Skeletal muscle satellite cell (primary cell): ENCODE results near the gene TRAT1.

DNA sequence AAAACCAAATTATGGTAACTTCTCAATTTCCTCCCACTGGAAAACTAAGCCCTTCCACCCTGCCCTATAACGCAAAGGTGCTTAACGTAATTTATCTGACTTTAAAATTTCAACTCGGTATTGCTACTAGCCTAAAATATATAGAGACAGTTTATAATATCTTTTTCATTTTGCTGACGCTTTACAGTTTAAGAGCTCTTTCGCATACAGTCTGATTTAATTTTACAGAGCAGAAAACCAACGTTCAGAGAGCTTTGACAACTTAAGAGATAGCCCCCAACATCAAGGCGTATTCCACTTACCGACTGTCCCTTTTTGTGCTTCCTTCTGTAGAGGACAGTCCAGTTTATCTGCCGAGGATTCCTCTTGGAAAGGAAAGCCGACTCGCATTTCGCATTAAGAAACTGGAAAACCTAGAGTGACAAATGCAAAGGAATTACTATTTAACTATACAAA is 974 bp downstream of the RPL24 start:
- CAGE, long polyA plus RNA: no peak

DNA sequence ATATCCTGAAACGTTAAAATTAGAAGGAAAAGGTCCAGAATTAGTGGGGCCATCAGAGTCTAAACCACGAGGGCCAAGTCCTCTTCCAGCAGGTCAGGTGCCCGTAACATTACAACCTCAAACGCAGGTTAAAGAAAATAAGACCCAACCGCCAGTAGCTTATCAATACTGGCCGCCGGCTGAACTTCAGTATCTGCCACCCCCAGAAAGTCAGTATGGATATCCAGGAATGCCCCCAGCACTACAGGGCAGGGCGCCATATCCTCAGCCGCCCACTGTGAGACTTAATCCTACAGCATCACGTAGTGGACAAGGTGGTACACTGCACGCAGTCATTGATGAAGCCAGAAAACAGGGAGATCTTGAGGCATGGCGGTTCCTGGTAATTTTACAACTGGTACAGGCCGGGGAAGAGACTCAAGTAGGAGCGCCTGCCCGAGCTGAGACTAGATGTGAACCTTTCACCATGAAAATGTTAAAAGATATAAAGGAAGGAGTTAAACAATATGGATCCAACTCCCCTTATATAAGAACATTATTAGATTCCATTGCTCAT is 7.0 kb upstream of the RPL24 start:
- CAGE, long polyA plus RNA: no peak

- CAGE, long polyA plus RNA: no peak
Observed at GRCh38 chr3:101828990-101829790, 20.1 kb upstream of the NFKBIZ start.

DNA sequence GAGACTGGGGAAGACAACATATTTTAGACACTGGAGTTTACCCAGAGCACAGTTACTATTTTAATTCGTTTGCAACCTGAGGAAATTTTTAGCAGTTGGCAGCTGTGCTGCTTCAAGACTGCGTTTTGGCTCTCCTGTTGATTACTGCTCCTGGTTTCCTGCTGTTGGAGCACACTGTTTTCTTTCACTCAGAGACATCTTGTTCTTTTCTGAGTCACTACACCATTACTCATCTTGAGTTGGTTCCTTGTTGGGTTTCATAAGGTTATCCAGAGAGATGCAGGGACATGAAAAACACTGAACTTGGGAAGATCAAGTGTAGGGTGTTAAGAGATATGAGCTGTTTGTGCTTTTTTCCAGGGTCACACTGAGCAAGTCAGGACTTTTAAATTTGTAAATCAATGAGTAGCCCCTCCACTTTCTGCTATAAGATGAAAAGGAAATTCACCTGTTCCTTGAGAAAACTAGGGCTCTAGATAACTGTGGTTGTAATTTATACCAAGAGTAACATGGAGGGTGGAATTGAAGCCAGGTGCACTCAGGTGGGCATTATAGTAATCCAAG is 281.0 kb downstream of the NFKBIZ start:
- CAGE, long polyA plus RNA: no peak

- CAGE, long polyA plus RNA: no peak
Observed at GRCh38 chr3:104850372-104850663, 516.4 kb upstream of the ALCAM start.

DNA sequence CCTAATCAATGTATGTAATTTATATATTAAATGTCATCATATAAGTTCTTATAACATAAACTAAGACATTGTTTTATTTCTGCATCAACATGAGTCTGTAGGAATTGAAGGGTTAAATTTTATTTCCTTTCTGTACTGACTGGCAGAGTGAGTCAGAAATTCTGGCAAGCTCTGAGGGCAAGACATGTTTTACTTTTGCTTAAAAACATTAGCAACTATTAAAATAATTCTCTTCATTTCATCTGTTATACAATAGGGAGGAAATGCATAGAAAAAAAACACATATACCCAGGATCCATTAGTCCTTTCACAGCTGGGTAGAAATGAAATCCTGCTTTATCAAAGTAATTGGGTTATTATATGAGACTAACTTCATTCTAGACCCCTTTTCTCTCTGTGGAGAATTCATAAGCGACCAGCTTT is 171.4 kb upstream of the ALCAM start:
- CAGE, long polyA plus RNA: no peak

- CAGE, long polyA plus RNA: no peak
Observed at GRCh38 chr3:105365253-105365623, 1.5 kb upstream of the ALCAM start.

DNA sequence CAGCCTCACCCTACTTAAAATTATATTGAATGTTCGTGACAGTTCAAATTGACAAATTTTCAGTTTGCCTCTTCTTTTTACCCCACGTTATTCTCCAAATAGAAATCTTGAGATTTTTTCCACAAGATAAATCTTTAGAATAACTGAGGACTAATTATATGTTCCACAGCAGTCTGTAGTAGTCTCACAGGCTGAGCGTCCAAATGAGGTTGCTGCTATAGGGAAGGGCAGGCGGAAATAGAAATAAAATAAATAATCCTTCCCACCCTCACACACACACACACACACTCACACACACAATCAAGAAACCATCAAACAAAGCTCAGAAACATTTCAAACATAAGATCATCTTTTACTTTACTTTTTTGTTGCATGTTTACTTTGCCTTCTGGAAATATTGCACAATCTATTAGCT is 20.3 kb downstream of the ALCAM start:
- CAGE, long polyA plus RNA: no peak

DNA sequence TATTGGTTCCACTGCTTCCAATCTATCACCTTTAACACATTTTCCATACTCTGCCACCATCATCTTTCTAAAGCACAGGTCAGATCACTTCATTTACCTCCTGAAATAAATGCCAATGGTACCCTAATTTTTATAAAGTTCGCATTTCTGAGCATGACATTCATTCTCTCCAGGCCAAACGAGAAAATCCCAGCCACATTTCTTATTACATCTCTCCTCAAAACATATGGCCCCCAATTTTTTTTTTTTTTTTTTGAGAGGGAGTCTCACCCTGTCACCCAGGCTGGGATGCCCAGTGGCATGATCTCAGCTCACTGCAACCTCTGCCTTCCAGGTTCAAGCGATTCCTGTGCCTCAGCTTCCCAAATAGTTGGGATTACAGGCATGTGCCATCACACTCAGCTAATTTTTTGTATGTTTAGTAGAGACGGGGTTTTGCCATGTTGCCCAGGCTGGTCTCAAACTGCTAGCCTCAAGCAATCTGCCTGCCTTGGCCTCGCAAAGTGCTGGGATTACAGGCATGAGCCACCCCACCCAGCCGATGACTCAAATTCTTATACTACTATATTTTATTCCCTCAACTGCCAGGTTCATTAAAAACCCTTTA is 63.6 kb downstream of the CBLB start:
- CAGE, long polyA plus RNA: no peak

DNA sequence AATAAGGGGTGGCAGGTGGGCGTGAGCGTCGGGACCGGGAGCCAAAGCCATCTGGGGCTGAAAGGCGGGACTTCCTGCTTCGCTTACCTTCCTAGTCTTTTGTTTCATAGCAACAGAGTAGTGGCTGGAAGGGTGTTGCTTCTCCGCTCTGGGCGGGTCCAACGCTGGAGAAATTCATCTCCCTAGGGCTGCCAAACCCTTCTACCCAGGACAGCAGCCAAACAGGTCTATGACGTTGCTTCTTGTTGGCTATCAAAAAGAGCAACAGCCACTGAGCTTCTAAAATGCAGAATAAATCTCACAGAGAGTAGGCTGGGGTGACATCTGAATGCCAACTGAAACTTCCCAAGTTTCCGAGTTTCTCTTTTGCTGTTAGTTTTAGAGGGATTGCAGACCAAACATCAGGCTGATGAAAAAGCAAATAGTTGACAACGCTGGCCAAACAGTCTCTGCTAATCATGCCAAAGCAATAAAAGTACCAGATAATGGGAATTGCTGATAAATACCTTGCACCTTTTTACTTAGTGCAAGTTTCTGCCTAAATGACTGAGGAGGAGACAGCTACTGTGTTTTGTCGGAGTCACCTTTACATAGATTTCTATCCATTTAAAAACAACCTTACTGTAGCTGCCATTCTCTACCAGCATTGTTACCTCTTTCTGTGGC is 659 bp upstream of the CBLB start:
- CAGE, long polyA plus RNA: no peak

- CAGE, long polyA plus RNA: start-site peak on the minus strand at chr3:107240554-107240668, 19 and 32 reads in 2 replicates; start-site peak on the plus strand at chr3:107240692-107240724, 90 and 76 reads in 2 replicates
Observed at GRCh38 chr3:107240301-107241196, 136.7 kb upstream of the CCDC54 start.

DNA sequence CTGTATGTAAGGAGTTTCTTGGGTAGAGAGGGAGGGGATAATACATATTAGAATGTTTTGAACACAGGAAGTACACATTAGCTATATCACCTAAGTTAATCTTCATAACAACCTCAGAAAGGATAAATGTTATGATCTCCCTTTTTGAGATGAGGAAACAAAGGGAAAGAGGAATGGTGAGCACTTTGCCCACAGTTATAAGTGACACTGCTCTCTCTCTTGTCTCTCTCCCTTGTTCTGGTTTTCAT is 2.2 kb upstream of the CD47 start:
- CAGE, long polyA plus RNA: no peak

- CAGE, long polyA plus RNA: no peak
Observed at GRCh38 chr3:108478506-108478705, 32.0 kb downstream of the MYH15 start.

DNA sequence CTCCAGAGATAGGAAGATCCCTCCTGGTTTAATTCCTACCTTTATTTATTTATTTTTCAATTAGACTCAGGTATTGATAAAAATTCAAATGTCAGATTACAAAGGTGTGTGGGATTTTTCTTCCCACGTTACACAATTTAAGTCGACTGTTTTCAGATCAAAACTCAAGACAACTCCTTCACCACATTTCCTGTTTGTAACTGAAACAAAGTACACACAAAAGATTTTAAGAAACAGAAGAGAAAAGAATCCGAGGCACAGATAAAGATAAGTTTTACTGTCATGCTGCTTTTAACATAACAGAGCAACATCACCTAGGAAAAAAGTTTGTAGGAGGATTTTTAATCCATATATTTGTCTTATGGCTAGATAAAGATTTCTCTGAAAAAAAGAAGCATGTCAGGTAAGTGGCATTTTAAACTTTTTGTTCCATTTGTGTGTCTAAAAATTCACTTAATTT is at the start of gene TRAT1:
Gene TRAT1 (plus strand): TSS at position 255 of the 460 bp plus-strand sequence.
- CAGE, long polyA plus RNA: no peak

GRCh38 chr3:109339911-109340389 is 2.6 kb upstream of the DPPA4 start:
- CAGE, long polyA plus RNA: no peak

DNA sequence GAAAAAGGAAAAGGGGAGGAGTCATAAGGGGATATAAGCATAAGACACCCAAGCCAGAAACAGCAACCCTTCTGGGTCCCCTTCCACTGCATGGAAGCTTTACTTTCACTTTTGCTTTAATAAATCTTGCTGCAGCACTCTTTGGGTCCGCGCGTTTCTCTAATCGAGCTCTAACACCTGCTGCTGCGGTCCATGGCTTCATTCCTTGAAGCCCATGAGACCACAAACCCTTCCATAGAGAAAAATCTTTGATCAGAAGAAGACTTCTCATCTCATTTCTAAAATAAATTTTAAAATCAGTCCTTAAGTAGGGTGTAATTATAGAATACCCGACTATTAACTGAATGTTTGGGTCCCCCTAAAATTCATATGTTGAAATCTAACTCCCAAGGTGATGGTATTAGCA is 444.7 kb upstream of the NECTIN3 start:
- CAGE, long polyA plus RNA: no peak

GRCh38 chr3:111074033-111075038 is 2.7 kb downstream of the NECTIN3 start:
- CAGE, long polyA plus RNA: no peak

- CAGE, long polyA plus RNA: no peak
Observed at GRCh38 chr3:111083536-111084700, 12.3 kb downstream of the NECTIN3 start.

DNA sequence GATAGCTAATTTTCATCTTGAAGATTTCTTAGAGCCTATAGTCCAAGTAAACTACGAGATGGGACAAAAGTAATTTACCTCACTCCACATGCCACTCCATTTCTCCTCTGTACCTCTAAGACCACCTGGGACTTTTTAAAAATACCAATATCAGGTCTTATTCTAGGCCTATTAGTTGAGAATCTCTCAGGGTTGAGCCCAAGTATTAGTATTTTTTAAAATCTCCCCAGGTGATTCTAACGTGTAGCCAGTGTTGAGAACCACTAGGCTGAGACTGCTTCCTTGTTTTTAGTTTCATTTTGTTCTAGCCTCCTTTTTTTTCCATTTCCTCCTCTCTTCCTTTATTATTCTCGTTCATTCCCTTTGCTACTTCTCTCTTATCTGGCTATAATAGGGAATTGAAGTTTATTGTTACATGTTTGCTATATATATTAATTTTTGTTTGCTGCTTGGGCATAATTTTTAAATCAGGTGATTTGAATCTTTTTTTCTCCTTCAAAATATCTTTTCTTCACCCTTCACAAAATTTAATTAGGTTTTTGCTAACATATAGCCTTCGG is 217.8 kb upstream of the CD96 start:
- CAGE, long polyA plus RNA: no peak

DNA sequence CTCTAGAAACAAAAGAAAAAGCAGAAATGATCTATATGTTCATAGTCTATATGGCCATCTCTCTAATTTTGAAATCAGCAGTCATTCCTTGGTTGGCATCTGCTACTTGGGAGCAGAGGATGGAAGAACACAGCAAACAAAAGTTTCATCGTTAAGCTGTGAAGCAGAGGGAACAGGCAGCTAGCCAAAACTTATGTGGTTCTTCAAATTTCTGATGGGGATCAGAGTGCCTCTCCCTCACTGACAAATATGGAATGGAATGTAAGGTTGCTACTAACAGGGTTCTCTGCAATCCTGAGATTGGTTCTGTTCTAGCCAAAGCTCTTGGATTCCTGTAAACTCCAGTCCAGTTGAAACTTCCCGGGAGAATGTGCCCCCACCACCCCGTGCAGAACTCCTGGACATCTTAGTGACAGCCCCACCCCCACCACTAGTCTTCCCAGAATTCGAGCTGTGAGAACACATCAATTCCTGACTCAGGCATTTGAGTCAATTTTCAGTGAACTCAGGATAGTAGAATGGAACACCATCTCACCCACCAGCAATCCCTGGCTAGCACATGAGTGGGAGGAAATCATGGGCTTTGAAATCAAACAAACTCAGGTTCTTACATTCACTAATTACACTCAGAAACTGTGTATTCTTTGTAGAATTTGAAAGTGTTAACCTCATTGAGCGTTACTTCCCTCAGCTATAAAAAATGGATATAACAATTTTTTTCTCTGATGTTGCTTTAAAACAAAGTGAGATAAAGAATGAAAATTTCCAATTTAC is 55.8 kb upstream of the PHLDB2 start:
- CAGE, long polyA plus RNA: no peak